B cell (primary cell): Measurements from ENCODE around the genes BARX1, FBP2 and FBP1.

GRCh38 chr9:93231396-93231917, 47.5 kb downstream of the WNK2 start:
- PRO-cap = no peak
- CAGE, long polyA plus RNA = no peak

DNA sequence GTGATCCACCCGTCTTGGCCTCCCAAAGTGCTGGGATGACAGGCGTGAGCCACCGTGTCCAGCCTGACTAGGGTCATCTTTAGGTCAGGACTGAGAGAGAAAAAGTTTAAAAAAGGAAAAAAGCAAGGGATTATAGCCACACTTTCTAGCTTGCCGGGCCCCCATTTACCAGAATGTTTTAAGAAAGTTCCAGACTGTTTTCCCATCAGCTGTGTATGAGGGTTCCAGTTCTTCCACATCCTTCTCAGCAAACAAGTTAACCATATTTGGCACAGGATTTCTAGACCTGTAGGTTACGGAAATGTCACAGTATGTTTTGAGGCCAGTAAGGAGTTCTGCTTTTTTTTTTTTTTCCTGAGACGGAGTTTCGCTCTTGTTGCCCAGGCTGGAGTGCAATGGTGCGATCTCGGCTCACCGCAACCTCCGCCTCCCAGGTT, 7.2 kb upstream of the FAM120A start:
- PRO-cap = no peak
- CAGE, long polyA plus RNA = no peak

DNA sequence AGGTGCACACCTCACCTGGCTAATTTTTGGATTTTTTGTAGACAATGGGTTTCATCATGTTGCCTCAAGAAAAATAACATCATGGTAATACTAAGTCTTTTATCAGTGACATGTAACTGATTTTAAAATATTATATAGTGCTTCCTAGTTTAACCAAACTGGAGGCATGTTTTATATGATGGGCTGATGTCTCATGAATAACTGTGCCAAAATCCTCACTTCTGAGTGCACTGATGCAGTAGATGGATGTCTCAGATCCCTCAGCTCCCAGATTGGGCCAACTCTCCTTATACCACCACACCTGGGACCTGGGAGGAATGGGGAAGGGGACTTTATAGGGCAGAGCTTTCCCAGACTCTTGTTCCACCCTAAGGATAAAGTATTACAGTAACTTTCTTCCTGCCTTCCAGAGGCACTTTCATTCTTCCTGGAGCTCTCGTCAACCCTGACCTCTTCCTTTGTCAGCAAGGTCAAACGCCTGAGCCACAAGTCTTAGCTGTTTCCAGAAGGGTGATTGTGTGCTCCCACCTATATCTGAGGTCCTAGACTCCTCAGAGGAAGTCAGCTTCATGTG, 5.7 kb upstream of the FAM120A start:
- PRO-cap = no peak
- CAGE, long polyA plus RNA = no peak

- PRO-cap = no peak
- CAGE, long polyA plus RNA = no peak
Measured at GRCh38 chr9:93465815-93466379, 12.5 kb upstream of the FAM120AOS start.

DNA sequence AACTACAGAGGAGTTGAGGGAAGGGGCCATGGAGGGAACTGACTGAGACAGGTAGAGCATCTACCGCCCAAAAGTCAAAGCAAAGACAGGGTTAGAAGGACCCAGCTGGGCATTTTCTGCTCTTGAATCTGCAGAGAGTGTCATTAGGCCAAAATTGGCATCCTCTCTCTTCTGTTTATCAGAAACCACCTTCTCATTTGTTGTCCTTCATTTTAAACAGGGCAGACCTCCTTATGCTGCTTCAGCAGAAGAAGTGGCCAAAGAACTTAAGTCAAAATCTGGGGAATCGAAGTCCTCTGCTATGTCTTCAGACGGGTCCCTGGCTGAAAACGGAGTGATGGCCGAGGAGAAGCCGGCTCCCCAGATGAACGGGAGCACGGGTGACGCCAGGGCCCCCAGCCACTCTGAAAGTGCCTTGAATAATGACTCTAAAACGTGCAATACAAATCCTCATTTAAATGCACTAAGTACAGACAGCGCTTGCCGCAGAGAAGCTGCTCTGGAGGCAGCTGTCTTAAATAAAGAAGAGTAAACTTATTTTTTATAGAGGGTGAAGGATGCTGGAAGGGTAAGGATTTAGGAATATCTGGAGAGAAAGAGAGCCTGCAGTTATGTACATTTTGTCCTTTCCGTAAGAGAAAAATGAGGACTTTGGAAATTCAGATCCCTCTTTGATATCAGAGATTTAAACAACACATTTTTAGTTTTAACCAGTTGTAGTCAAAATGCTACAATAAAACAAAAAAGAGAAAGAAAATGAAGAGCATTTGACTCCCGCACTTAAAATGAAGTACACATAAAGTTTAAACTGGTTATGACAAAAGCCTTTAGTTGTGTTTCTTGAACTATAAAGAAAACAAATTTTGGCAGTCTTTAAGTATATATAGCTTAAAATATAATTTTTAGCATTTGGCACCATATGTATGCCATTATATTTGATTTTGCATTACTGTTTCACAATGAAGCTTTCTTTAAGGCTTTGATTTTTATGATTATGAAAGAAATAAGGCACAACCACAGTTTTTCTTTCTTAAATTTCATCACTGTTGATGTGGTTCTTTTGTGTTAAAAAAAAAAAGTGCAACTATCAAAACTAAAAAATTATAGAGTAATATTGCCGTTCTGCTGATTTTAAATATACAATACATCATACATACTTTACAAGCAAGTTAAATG, 12.0 kb upstream of the PHF2 start:
- PRO-cap = no peak
- CAGE, long polyA plus RNA = no peak

DNA sequence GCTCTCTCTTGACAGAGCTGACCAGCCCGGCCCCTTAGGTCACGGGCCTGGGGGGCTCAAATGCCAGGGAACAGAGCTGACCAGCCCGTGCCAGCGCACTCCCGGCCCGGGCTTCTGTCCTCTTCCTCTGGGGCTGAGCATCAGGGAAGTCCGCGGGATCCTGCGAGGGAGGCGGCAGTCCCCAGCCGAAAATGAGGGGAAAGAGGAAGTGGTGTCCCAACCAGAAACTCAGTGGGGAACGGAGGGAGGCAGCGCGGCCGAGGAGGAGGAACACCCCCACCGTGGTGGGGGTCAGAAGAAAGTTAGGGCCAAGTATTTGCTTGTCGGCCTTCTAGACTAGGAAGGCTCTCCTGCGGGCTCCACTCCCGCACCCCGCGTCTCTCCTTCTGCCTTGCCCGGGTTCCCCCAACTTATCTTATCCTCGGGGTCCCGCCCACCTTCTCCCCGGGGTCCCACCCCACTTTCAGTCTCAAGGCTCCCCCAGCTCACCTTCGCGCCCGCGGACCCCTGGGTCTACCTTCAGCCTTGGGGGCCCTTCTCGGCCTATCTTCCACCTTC, 632 bp upstream of the PHF2 start:
- PRO-cap = unidirectional peak, plus-strand start at position 223 of the sequence; bidirectional peak, plus-strand start outside the sequence, minus-strand start at position 388 of the sequence
- CAGE, long polyA plus RNA = no peak

GRCh38 chr9:93603671-93604464, 27.5 kb downstream of the PHF2 start:
- PRO-cap = no peak
- CAGE, long polyA plus RNA = no peak

- PRO-cap = unidirectional peak, minus-strand start at chr9:93955698
- CAGE, long polyA plus RNA = no peak
Measured at GRCh38 chr9:93955063-93956108, at the start of gene BARX1. Gene BARX1 (minus strand): TSS chr9:93955355.

DNA sequence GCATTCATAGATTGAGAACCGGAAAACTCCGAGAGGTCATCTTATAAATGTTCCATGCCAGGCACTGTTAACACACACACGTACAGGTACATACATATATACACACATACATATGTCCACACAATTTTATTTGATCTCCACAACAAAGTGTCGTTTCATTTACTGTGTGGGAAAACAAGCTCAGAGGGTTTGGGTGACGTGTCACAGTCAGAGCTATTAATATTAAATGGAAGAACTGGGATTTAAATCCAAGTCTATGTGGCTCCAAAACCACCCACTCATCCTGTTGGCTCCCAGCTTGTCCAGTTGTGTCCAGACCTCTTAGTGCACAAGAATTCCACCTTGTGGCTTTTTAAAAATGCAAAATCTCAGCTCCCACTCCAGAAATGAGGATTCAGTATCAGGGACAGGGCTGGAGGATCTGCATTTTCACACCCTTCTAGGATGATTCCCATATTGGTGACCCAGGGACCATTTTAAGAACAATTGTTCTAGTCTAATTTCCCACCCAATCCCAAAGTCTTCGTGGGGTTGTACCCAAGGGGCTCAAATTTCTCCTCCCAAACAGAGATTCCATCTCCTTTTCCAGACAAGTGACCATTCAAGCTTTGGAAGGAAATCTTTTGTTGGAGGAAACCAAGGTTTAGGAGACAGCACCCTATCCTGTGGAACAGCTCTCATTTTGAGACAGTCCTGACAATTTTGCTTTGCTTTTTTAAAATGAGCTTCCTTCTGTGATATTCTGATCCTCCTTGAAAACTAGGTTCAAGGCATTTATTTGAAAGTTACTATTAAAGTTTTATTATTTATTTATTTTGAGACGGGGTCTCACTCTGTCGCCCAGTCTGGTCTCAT, 52.1 kb upstream of the PTPDC1 start:
- PRO-cap = no peak
- CAGE, long polyA plus RNA = no peak

DNA sequence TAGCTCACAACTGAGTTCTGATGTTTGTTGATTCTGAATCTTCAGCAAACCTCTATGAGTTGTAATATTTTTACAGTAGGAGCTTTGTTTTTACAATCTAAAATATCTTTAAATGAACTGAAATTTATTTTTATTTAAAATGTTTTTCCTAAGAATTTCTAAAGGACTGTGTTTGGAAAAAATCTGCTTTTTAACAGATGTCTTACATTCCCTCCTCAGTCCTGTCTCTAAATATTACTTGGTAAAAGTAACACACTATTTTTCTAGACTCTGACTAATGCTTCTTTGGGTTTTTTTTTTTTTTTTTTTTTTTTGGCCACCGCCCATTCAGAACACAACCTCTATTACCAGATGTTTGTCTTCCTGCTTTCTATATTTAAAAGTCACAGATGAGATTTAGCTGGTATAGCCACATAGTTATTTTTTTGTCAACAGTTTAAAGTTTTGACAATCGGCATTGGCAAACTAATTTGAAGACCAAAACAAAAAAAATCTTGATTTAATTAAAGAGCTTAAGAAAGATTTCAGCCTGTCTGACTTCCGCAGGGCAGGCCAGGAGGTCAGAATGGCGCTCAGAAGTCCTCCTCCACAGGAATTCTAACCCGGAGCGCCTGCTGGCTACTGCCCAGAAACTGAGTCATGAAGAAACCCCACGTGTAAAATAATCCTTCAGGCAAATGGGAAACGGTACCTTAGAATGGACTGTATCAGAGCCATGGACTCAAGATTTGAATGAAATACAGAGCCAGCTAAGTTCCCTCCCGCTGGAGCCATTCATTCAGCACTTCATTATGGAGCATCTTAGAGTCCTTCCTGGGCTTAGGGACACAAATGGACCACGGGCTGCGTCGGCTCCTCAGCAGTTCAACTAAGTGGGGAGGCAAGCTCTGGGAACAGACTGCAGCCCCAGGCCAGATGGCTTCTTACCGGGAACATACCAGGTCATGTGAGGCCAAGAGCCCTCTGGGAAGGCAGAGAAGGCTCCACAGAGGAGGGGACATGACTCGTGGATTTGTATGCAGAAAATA, 55.5 kb downstream of the PTPDC1 start:
- PRO-cap = no peak
- CAGE, long polyA plus RNA = no peak

GRCh38 chr9:94549507-94550287, 43.9 kb downstream of the FBP2 start:
- PRO-cap = no peak
- CAGE, long polyA plus RNA = no peak

DNA sequence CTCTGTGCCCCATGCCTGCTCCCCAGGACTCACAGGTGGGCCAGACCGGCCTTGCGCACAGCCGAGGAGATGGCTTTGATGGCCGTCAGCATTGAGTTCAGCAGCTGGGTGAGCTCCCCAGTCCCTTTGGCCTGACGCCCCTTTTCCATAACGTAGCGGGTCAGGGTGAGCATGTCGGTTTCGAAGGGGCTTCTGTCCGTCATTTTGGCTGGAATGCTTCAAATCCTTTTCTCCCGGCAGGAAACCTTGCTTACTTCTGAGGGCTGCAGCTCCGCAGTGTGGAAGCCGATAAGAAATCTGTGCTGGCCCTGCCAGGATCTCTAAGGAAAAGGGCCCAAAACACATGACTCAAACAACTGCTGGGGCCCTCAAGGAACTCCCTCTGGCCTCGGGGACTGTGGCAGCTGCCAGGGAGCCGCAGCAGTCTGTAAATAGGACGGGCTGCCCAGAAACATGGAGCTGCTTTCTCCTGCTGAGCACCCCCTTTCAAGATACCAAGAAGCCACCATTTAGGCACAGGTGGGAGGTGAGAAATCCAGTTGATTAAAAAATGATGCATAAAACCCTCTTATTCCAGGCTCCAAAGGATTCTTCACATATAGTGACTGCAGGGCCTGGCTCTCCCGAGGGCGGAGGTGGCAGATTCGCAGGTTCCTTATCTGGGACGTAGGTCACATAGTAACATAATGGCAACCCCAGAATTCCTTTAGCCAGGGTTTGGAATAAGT, at the start of gene FBP2:
TSS of gene FBP2 (minus strand) at position 301 of the 728 bp plus-strand sequence.
- PRO-cap = no peak
- CAGE, long polyA plus RNA = no peak

GRCh38 chr9:94638886-94639699, at the start of gene FBP1:
Gene FBP1 (minus strand): TSS chr9:94639518.
- PRO-cap = bidirectional peak, plus-strand start at chr9:94639432, minus-strand start at chr9:94639188
- CAGE, long polyA plus RNA = no peak

GRCh38 chr9:94643275-94643563, 3.9 kb upstream of the FBP1 start:
- PRO-cap = no peak
- CAGE, long polyA plus RNA = no peak

GRCh38 chr9:94667463-94668105, 28.3 kb upstream of the FBP1 start:
- PRO-cap = no peak
- CAGE, long polyA plus RNA = no peak

DNA sequence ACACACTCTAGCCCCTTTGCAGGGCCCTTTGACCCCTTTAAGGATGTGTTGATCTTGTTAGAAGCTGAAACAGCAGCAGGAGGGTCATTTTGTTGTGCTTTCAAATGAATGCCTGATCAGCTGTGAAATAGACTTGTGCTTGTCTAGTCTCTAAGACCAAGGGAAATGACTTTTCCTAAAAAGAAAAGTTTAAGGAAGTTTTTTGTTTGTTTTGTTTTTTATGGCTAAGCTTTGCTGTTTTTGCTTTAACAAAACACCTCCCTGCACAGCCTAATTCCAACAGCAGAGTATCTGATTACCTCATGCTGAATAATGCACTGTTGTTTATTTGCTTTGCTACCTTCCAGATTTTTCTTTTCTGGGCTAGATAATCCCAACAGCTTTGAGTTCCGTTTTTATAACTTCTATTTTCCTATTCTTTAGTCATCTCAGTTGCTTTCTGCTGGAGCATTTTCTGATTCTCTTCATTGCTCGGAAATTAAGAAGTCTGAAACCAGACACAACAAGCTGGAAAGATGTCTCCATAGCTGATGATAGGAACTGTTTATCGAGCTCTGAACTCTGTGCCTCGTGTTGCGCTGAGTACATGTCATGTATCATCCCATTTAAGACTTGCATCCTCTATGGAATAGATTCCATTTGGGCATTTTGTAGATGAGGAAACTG, 95.8 kb downstream of the AOPEP start:
- PRO-cap = no peak
- CAGE, long polyA plus RNA = no peak

DNA sequence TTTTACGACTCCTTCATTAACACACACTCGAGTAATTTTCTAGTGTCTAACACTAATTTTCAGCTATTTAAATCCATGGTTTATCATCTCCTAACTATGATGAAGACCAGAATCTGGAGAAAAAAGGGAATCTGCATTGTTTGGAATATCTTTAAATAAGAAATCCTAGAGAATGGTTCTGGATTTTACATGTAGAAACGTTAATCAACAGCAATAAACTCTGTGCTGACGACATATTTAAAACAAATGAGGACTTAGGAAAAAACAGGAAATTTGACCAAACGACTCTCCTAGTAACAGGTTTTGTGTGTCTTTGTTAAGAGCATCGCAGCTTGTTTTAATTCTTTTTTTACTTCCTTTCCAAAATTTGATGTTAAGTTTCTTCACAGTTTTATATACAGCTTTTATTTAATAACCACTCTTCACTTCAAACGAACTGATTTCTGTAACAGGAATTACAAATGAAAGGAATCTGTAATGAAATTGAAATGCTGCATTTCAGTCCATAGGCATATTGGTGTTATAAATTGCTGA, 138.6 kb downstream of the AOPEP start:
- PRO-cap = no peak
- CAGE, long polyA plus RNA = no peak

DNA sequence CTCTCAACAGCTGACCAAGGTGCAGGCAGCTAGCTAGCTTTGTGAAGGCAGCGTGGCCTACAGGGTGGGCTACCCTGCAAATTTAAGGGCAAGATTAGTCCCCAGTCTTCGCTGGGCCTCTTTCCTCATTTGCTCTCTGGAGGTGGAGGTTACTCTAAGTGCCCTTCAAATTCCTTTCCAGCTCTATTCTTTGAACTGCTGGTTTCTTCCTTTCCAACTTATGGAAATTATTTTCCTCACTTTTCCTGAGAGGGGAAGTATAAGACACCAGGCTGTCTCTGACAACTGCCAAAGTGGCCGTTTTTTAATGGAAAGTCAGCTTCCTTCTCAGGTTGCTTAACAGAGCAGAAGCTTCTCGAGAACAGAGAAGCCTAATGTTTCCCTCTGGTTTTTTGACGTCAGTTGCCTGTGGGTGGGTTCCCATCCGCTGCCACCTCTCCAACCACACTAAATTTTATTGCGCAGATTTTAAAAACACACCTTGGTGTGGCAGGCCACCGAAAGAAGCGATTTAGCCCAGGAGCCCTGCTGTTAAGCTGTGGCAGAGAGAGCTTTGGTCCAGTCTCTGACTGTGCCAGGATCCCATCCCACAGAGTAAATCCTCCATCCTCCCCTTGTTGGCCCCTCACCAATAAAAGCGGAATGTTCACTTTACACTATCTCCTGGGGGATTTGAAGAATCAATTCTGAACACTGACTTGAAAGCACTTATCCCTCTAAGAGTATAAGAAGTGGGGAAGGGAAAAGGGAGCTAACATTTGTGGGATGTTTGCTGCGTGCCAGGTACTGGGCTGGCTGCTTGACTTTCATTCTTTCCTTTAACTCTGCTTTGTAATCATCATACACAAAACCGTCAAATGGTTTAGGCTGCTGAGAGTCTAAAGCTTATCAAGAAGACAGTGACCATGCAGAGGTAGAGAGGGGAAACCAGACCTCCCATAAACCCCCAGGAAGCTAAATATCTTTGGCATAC, 181.5 kb downstream of the AOPEP start:
- PRO-cap = no peak
- CAGE, long polyA plus RNA = no peak

- PRO-cap = no peak
- CAGE, long polyA plus RNA = no peak
Measured at GRCh38 chr9:94920405-94921424, 194.2 kb downstream of the AOPEP start.

DNA sequence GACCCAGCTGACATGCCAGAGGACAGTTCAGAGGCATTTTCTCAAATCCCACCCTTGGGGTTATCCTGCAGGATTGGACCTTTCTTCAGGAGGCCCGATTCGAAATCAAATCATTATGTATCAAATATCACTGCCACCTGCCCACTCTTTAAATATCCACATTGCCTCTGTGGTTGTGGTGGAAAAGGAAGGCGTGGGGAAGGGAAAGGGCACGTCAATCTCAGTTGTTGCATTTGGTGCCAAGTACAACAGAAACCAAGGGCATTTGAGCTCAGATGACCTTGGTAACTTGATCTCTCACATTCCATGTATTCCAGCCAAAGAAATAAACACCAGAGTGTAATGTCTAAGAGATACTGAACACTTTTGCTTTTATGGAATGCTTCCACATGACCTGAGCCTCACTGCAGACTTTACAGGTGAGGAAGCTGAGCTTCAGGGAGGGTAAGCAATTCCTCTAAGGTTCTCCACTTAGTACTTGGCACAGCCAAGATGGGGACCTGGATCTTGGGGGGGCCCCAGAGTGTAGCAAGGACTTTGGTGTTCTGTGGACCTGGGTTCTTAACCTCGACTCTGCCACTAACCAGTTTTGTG, 224.4 kb downstream of the AOPEP start:
- PRO-cap = no peak
- CAGE, long polyA plus RNA = no peak